Cardiac atrium fibroblast (primary cell): ENCODE measurements around a stretch of chr5.

DNA sequence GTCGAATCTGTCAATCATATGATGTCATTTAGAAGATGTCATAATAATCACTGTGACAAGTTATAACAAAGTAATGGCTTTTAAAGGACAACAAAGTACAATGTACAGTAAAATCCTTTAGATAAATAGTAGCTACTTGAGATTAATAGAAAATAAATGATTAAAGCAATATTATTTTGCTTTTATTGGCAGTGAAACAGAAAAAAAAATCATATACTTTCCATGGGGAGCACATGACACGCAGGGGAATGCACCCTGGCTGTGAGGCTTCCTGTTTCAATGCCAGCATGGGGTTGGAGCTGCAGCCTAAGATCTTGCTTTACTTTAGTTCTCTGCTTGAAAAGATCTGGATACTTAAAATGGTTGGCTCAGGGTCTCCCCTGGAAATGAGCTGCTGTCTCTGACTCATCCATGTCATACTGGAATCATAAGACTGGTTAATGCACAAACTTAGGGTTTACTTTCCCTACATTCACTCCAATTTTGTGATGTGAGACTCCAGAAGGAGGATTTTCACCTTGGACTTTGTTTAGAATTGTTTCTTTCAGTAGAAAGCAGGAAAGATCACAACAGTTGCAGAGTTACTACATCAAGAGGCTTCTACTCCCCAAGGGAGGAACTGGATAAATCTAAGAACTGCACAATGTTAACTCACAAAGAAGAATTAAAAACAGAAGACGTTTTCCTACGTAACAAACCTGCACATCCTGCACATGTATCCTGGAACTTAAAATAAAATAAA is 263.1 kb upstream of the H3Y1 start:
- RAMPAGE, long total RNA, result no peak

GRCh38 chr5:18242968-18243340 is 587.3 kb upstream of the H3Y1 start:
- RAMPAGE, long total RNA, result no peak

- RAMPAGE, long total RNA, result no peak
These were observed 801.5 kb downstream of the CDH9 start for GRCh38 chr5:26236881-26237273.

DNA sequence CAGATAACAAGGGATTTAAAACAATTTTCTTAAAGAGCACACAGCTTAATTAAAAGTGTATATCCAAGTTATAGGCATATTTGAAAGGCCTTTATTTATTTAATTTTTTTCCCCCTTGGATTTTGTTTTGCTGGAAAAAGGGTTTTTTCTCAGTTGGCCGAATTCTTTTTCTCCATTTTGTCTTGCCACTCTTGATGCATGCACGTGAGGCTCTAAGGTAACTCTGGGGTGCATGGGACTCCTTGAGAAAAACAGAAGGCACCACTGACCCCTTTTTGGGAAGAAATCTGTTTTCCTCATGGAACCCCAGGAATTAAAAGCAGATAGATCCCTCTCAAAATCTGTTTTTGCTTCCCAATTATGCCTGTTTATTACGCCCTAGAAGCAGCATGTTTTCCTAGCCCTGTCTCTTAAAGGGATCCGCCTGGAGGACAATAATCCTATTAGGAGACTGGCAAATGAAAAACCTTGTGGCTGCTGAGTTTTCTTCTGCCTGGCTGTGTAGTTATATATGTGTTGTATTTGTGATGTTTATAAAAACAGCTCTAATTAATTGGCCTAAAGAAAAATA is 435.0 kb upstream of the CDH9 start:
- RAMPAGE, long total RNA, result no peak

- RAMPAGE, long total RNA, result no peak
These were observed 453.6 kb upstream of the CDH9 start for GRCh38 chr5:27491528-27492786.

DNA sequence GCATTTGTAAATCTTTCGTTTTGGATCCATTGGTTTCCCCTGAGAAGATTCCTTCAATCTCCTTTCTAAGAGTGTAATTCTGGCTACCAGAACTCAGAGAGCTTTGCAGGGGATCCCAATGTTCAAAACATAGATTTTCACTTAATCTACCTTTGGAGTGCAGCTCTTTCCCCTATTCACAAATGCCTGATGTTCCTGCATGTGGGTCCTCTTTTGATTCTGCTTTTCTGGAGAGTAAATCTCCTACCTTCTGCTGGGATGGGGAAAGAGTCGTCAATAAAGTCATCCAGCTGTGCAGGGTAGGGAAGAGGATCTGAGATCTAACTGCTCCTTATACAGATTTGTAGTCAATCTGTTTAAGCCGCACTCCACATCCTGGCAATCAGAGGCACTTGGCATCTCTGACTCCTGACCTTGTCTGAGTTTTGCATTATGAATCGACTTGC is 142.5 kb downstream of the CDH6 start:
- RAMPAGE, long total RNA, result no peak

GRCh38 chr5:31937118-31938145 is 236.7 kb downstream of the GOLPH3 start:
- RAMPAGE, long total RNA, result no peak

DNA sequence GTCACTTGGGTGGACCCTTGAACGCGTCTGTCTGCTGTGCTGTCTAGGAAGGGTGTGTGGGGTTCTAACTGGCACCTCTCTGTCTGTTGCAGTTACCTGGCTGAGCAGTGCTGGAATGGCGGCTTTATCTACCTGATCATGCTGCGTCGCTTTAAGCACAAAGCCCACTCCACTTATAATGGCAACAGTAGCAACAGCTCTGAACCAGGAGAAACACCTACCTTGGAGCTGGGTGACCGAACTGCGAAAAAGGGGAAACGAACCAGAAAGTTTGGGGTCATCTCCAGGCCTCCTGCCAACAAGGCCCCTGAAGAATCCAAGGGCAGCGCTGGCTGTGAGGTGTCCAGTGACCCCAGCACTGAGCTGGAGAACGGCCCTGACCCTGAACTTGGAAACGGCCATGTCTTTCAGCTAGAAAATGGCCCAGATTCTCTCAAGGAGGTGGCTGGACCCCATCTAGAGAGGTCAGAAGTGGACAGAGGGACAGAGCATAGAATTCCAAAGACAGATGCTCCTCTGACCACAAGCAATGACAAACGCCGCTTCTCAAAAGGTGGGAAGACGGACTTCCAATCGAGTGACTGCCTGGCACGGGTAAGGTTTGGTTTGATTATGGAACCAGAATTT is 190.9 kb downstream of the GOLPH3 start:
- RAMPAGE, long total RNA, result no peak

DNA sequence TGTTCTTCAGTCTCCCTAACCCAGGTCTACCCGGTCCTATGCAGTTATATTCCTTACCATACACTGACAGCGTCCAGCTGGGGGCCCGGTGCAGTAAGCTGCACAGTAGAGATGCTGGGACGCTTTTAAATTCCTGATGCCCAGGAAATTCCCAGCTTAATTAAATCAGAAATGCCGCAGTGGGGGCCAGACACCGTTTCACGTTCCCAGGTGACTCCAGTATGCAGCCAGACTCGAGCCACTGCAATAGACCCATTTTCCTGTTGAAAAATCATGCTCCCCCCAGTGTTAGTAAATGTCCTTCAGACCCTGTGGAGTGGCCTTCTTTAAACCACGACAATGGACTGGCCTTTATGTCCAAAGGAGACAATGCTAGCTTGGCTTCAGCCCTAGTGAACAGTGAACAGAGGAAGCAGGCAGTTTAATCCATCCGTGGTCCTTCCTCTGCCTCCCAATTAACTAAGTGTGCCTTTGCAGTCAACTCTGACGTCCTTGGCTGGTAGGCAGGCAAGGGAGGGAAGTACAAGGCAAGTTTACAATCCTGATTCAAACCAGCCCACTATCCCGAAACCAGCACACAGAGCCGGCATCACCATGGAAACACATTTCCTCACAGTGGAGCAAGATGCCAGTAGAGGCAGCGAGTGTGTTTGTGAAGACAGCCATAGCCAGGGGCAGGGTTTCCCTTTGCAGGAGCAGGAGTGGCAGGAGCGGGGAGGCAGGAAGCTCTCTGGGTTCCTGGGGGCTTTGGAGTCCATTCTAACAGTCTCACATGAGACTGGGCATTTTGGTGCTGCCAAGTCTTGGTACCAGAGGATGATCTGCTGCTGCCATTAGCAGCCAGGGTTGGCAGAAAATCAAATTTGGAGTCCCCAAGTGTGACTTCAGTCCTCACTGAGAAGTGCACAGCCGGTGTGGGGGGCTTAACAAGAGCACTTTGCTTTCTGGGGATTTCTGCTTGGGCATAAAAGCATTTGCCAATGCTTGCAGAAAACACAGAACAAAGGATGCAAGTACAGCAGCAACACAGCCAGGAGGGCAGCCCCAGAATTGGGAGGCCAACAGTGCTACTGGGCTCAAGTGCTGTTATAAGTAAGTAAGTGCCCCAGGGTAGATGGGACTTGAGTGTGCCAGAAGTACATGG is 73.9 kb downstream of the GOLPH3 start:
- RAMPAGE, long total RNA, result no peak

DNA sequence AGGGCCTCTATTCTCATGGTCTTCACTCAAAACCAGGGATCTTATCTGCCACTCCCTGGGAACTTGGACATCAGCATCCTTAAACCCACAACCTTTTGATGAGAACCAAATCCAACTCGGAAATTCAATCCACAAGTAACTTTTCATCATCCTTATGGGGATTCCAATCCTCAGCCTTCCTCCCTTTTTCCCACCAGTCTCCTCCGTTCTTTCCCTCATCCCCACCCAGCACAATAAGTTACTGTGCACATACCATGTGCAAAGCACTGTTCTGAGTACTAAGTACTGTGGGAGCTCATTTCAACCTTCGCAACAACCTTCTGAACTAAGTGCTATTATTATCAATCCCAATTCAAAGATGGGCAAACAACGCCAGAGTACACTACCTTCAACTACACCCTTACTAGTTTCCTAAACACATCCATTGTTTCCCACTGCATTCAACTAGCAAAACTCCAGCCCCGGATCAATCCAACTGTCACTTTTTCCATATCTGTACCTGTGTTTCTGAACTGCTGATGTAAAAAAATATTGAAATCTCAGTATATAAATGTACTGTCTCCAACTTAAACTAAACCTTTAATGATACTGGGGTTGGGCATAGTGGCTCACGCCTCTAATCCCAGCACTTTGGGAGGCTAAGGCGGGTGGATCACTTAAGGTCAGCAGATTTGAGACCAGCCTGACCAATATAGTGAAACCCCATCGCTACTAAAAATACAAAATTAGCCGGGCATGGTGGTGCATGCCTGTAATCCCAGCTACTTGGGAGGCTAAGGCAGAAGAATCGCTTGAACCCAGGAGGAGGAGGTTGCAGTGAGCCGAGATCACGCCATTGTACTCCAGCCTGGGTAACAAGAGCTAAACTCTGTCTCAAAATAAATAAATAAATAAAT is 16.8 kb downstream of the GOLPH3 start:
- RAMPAGE, long total RNA, result no peak

GRCh38 chr5:32169238-32170339 is 4.5 kb downstream of the GOLPH3 start:
- RAMPAGE, long total RNA, result no peak

GRCh38 chr5:32390164-32390764 is 54.3 kb downstream of the ZFR start:
- RAMPAGE, long total RNA, result no peak

GRCh38 chr5:32522646-32523206 is 62.6 kb upstream of the SUB1 start:
- RAMPAGE, long total RNA, result no peak

GRCh38 chr5:32595201-32596020 is 10.1 kb downstream of the SUB1 start:
- RAMPAGE, long total RNA, result no peak

DNA sequence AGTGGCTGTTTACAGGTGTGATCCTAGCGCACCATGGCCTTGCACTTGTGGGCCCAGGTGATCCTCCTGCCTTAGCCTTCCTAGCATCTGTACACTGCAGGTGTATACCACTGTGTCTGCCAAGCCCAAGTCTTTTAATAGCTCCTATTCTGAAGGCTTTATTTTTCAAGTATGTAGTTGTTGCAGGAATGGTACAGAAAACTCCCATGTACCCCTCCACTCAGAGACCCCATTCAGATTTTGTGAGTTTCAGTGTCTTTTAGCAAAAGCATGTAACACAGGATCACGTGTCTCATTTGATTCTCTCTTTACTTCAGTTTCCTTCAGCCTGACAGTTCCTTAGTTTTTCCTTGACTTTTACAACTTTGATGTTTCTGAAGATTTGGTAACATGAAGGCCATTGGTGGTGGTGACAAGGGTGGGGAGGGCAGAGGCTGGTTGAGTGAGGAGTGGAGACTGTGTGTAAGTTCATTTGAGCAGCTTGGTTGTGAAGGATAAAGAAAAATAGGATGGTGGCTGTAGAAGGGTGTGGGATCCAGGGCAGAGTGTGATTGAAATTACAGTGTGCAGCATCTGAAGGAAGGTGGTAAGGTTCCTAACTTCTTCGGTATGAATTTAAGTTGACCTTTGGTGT is 20.3 kb downstream of the SUB1 start:
- RAMPAGE, long total RNA, result no peak

DNA sequence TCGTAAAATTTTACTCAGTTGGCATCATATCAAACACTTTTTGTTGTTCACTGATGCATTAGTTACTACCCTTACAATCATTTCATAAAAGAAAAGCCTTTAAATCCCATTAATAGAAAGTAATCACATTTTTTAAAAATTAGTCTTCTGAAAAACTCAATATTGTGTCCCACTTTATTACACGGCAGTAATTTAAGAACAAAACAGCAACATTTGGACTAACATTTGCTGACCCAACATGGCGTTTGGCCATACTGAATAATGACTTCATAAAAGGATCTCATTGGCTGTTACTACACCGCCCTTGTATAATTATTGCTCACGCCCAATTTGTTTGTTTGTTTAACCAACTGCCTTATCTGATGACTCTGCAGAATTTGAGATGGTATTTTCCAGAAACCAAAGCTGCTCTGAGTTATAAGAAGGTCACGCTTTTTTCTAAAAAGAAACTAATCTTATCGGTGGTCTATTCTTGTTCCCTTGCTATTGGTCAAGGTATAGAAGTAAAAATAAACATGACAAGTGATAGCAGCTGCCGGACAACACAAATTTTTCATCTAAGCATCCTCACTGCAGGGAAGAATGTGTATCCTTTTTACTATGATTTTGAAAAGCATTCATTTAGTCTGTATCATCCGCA is 200.2 kb upstream of the TARS1 start:
- RAMPAGE, long total RNA, result no peak

DNA sequence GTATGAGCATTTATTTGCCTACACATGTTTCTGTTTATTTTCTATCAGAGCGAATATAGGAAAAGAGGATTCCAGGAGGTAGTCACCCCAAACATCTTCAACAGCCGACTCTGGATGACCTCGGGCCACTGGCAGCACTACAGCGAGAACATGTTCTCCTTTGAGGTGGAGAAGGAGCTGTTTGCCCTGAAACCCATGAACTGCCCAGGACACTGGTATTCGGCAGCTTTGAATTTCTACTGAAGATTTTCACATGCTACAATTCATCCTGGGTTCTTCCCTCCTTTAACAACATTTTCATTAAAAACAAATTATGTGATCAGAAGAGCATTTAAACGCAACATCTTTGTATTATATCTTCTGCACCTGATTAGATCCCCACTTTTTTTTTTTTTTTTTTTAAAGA is 18.9 kb downstream of the TARS1 start:
- RAMPAGE, long total RNA, result no peak

DNA sequence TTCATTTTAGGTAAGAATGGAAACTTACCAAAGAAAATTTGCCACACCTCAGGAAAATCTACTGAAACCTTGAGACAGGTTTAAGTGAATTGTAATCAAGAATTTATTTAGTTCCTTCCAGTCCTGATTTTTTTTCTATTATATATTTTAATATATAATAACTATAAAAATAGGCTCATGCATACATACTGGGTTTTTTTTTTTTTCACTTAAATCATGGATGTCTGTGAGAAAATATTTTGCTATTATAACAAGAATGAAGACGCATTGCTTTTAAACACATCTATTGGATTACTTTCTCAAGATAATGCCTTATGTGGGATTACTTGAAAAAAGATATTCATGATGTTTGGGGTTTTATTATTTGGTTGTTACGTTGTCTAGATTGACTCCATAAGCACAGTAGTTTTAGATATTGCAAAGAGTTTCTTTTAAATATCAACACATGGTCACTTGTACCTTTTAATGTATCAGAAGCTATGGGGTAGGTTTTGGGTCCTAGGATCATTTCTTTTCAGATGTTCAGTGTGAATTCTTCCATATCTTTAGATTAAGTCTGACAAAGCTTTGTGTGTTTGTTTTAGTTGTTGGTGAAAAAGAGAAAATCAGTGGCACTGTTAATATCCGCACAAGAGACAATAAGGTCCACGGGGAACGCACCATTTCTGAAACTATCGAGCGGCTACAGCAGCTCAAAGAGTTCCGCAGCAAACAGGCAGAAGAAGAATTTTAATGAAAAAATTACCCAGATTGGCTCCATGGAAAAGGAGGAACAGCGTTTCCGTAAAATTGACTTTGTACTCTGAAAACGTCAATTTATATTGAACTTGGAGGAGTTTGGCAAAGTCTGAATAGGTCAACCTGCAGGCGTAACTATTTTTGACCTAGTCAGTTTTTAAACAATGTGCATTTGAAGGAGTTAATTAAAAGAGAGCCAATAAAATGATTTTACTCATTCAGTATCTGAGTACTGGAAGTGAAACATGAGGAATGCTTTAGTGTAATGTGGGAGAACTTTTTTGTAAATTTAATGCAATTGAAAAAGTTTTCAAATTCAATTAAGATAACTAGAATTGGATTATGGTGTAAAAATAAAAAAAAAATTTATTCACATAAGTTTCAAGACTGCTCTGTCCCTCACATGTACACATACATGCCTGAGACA is 26.6 kb downstream of the TARS1 start:
- RAMPAGE, long total RNA, result no peak

GRCh38 chr5:33642167-33642552 is 201.4 kb downstream of the TARS1 start:
- RAMPAGE, long total RNA, result no peak

DNA sequence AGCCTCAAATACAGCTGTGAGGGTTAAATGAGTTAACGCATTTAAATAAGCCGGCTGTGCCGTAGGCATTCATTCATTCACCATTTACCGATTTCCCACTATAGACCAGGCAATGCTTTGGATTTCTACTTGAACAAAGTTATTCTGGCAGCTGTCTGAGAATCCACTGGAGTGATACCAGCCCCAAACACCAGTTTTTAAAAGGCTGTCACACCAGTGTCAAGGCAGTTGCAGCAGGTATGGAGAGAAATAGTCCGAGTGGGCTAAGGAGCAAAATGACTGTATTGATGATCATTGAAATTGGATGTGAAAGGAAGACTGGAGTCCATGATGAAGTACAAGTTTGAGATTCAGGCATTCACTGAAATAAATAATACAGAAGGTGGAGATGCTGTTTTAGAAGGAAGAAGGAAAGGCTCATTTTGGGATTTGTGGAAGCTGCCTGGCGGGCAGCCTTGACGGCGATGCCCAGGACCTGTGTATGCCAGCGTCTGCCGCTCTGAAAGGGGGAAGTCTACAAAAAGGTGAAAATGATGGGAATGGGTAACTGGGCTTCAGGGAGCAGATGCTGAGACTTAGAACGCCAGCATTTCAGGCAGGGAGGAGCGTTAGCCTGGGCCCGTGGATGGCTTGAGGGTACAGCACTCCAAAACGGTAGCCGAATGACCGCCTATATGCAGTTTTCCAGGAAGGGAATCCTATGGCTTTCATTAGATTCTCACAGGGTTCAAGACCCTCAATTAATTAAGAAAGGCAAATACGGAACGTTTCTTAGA is 933 bp downstream of the AMACR start:
- RAMPAGE, long total RNA, result no peak